HTERT-HM (cell line): ENCODE results near the gene DEK.

DNA sequence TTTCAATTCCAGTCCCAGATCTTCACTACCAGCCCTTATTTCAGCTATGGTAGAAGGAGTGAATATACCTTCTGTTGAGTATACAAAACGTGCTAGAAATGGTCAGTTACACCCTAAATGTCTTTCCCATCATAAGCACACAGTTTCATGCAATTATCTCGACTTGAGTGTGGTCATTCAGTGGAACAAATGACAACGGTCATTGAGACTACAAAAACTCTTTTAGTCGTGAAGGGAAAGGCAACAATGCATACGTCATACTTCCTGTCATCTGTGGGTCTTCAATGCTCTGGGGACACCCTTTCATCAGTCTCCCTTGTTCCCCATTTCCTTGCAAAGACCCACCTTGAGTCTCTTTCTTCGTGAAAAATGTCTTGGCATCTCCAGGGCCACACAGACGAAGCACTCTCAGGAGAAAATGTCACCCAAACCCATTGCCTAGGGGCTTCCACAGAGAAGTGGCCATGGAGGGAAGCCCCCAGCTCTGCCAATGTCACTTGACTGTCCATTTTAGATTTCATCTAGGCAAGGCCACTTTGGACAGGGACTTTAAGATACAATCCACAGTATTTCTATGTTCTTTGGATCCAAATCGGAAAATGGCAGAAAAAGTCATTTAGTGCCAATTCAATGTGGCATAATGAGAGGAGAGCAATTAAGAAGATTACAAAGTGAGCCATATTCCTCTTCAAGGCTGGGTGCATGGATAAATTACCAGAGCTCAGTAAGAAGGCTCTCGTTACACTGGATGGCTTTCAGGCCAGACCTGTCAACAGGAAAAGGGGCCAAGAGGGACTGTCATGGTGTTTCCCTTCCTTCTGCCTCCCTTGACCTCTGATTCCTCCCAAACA lies 238.6 kb downstream of the GMPR start:
- RRBS = no CpG with 5 or more reads among the region's 9 CpGs

- RRBS = no CpG with 5 or more reads among the region's 8 CpGs
Measured at GRCh38 chr6:16487692-16488644, 249.6 kb downstream of the GMPR start.

- RRBS = no CpG with 5 or more reads among the region's 4 CpGs
Measured at GRCh38 chr6:16668988-16669694, 92.1 kb downstream of the ATXN1 start.

DNA sequence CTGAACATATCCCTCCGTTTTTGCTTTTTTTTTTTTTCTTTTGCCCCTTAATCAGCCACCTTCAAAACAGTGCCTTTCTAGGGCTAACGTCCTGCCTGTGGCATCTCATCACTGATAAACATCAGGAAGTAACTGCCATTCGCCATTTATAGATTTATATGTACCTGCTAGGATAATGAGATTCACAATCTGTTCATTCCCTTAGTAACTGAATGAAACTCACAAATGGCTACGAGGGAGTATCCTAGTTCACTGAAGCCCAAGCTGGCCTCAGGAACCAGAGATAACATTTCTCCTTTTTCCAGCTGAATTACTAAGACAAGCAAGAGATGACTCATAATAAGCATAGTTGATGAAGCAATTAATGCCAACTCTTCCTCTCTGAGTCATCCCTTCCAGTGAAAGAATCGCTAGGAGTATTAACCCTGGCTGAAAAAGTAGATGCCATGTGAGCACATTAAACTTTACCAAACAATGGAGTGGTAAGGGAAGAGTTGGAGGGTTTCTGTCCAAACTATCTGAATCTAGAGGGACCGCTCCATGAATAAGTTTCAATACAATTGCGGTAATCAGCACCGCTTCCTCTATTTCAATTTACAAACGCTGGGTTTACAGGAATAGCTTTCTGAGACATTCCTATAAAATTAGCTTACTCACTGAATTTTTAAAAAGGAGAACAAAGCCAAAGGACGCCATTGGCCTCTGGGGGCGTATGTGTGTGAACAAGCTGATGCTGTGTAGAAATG lies 48.4 kb downstream of the ATXN1 start:
- RRBS = no CpG with 5 or more reads among the region's 11 CpGs

DNA sequence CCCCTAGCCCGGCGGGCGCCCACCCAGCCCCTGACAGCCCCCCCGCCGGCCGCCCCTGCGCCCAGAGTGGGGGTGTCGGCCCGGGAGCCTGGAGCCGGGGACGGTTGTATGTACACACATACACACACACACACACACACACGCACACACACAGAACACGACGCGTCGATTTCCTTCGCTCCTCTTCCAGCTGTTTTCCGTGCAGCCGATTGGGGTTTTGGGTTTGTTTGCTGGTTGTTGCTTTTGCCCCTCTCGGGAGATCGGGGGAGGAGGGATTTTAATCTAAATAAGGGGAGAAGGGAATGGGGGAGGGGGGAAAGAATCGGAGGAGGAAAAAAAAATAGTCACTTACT lies 338 bp downstream of the ATXN1 start:
- RRBS = 1% methylated on average over 9 of the region's 22 CpGs

DNA sequence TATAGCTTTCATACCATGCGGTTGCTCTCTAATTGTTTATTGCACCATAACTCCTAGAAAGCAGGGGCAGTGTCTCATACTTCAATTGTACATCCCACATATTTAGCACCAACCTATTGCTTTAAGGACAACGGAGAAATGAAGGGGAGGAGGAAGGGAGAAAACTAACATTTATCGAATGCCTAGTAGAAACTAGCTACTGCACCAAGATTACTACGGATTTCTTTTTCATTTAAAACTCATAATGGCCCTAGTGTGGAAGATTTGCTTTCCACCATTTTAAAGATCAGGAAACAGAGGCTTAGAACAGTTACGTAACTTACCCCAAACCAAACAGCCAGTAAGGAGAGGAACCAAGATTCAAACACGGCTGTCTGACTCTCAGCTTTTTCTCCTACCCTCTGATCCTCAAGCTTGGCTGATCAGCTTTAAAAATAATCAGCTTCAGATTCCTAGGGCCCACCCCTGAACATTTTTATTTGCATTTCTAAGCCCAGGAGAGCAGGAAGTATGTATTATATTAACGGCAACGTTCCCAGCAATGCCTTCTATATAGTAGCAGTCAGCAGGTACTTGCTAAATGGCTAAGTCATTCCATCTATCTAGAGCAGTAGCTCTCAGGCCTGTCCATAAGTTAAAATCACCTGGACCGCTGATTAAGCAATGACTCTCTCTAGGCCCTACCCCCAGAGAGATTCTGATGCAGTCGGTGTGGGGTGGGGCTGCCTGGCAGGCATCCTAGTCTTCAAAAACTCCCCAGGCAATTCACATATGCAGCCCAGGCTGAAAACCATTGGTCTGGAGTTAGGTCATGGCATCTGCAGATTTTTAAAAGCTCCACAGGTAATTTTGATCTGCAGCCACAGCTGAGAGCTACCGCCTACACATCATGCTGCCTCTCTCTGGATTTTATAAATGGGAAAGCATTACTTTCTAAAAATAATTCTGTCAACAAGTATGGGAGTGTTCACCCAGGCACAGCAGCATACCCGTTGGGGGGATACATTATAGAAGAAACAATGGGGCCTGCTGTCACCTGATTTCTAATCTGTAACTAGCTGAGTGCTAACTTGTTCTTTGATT lies 43.7 kb upstream of the ATXN1 start:
- RRBS = no CpG with 5 or more reads among the region's 12 CpGs

DNA sequence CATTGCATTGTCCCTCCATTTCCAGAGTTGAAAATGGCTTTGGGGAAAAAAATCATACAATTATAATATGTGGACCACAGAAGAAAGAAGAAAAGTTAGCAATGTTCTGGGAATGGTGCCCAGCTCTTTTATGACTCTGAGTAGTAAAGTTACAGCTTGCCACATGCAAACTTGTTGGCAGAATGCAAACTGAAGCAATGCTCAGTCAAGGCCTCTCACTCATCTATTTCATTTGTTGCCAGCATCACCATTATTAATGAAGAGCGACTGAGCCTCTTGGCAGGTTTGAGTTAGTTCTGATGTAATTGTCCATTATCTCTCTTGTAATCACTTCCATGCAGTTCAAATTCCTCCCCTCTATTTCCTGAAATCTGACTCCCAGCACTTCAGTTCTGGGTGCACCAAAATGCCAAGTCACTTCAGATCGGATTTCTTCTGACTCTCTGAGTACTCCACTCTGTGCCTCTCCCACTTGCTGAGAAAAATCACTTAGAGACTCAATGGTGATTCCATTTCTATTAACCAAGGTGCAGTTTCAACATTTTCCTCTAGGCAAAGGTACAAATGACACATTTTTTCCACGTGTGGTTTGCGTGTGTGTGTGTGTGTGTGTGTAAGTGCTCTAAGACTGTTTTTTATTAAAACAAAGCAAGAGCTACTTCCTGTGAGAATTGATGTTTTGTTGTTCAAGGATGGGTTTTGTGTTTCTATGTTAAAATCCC lies 154.3 kb upstream of the STMND1 start:
- RRBS = no CpG with 5 or more reads among the region's 4 CpGs

DNA sequence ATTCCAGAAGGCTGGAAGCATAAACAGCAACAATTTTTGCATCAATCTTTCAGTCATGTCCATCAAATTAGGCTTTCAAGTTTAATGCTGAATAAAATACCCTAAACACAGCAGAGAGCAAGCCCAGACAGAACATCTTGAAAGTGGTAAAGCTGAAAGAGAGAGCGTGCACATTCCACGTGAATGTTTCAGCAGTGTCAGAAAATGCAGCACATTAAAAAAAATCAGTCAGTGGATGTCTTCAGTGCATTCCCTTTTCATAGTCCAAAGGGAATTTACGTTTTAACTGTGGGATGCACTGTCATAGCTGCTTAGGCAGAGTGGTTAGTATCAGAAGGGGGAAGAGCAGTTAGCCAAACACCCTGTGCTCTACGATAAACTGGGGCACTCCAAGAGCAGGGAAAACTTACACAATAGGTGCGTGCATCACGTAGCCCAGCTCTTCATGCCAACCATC lies 116.1 kb upstream of the STMND1 start:
- RRBS = no CpG with 5 or more reads among the region's 6 CpGs

- RRBS = no CpG with 5 or more reads among the region's 3 CpGs
Measured at GRCh38 chr6:17429605-17429945, 36.2 kb downstream of the CAP2 start.

GRCh38 chr6:17491606-17492293 lies 98.4 kb downstream of the CAP2 start:
- RRBS = no CpG with 5 or more reads among the region's 8 CpGs

- RRBS = no CpG with 5 or more reads among the region's 4 CpGs
Measured at GRCh38 chr6:17589265-17590021, 10.7 kb upstream of the FAM8A1 start.

GRCh38 chr6:17608237-17609475 lies 8.6 kb downstream of the FAM8A1 start:
- RRBS = no CpG with 5 or more reads among the region's 3 CpGs

- RRBS = no CpG with 5 or more reads among the region's 6 CpGs
Measured at GRCh38 chr6:17759252-17759931, 52.7 kb upstream of the NUP153 start.

- RRBS = no CpG with 5 or more reads among the region's 4 CpGs
Measured at GRCh38 chr6:17850083-17850496, 137.3 kb downstream of the KIF13A start.

DNA sequence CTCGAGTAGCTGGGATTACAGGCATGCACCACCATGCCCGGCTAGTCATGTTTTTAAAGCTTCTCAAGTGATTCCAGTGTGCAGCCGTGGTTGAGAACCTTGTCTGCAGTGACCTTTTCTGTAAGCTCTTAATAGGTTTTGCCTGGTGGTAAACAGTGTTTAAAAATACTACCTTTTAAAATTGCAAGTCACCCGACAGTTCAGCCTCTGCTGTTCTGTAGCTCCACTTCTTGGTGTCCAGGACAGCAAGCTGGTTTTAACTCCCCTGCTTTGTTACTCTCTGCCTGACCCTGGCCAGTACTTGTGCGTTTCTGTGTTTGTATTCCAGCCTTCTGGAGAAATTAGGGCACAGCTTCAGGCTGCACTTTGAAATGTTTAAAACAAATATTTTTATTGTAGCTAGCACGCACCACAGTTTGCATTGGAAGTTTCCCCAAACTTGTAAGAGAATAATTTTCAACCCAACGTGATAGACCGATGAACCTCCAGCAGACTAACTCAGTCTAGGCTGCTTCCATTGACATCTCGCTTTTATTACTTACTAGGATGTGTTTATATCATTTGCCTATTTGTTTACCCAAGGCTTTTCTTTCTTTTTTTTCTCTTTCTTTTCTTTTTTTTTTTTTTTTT lies 54.5 kb downstream of the DEK start:
- RRBS = no CpG with 5 or more reads among the region's 9 CpGs

- RRBS = 2% methylated on average over 47 of the region's 140 CpGs
Measured at GRCh38 chr6:18264083-18265238, at the start of gene DEK. DEK (minus strand) TSS chr6:18264530.

- RRBS = no CpG with 5 or more reads among the region's 6 CpGs
Measured at GRCh38 chr6:18341045-18341560, 46.0 kb upstream of the RNF144B start.

DNA sequence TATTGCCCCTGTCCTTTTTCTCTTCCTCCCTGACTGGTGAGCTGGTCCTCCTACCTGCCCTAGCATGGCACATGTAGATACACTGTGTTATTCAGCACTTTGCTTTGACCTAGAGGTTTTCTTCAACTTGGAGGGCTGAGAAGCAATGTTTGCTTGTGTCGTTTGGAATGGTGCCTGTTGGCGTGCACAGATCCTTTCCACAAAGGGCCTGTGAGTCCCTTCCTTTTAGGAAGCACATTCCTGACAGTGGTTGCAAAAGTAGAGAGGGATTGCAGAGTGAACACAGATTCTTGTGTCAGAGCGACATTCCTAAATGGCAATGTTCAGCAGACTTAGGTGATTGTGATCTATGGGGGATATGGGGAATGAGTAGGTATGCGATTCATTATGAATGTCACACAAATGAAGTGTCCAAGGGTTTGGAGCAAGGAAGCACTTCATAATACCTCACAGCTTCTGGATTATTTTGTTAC lies 850 bp upstream of the RNF144B start:
- RRBS = no CpG with 5 or more reads among the region's 4 CpGs

- RRBS = no CpG with 5 or more reads among the region's 9 CpGs
Measured at GRCh38 chr6:18447405-18448595, 60.6 kb downstream of the RNF144B start.

DNA sequence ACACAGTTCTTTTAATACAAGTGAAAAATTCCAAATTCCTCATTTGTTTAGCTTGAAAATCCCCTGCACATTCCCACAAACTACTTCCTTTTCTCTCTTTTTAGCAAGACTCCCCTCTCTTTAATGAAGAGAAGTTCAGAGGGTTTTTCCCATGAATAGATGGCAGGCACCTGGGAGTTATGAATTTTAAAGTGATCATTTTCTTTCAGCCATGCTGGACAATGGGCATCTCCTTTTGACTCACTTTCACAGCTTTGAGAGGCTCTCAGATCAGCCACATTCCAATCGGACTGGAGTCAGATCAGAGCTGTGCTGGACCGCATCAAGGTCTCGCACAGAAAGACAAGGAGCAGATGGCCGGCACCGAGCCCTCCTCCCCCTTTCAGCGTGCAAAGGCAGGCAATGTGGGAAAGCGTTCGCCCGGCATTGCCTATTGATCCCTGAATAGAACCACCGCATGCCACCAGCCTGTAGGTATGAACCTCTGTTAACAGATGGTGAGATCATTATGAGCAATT lies 117.7 kb upstream of the ID4 start:
- RRBS = 12% methylated on average over 6 of the region's 10 CpGs